Foreskin fibroblast (primary cell): ENCODE measurements around the genes OR7G2, DNMT1 and S1PR2.

DNA sequence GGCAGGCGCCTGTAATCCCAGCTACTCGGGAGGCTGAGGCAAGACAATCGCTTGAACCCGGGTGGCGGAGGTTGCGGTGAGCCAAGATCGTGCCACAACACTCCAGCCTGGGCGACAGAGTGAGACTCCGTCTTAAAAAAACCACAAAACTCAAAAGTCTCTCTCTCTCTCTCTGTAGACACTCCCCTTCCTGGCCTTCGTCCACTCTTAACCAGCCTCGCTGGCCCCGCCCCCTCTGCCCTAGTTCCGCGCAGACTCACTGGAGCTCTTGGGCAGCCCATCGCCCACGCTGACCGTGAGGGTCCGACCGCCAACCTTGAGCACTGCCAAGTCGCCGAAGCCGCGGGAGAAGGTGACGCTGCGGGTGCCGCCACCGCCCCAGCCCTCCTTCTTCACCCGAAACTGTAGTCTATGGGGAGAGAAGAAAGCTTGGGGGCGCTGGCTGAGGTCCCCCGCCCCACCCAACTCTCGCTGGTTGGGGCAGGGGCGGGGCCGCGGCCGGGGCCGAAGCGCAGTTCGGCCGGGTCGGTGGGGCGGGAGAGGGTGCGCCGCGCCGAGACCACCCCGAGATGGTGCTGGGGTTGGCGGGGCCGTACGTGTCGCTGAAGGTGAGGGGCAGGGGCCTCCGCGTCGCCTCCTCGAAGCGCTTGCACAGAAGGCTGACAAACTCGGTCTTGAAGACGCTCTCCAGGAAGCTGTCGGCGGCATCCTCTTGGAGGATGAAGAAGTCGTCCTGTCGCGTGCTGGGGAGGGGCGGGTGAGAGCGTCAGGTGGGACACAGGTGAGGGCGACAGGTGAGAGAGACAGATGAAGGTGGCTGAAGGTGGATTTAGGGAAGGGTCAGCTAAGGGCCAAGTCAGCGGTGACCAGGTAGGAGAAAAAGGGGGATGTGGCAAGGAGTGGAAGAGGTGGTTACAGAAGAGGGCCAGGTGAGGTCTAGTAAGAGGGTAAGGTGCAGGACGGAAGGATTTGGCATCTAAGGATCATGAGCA, 12.5 kb upstream of the ZNF414 start:
- RRBS: no CpG with 5 or more reads among the region's 67 CpGs

- RRBS: no CpG with 5 or more reads among the region's 22 CpGs
These were observed 7.8 kb downstream of the NFILZ start for GRCh38 chr19:8638170-8638708.

GRCh38 chr19:8671032-8671731, 27.4 kb downstream of the ACTL9 start:
- RRBS: no CpG with 5 or more reads among the region's 11 CpGs

DNA sequence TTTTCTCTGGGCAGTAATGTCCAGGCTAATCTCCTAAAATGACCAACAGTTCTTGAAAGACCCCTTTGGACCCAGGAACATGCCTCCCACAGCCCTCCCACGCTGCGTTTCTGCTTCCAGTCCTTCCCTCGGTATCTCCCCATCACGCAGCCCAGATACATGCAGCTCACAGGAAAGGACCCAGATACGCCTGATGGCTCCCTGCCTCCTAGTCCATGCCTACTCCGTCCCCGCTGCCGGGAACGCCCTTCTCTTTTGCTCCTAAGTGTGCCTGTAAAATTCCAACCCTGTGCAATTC, 77.5 kb upstream of the OR1M1 start:
- RRBS: no CpG with 5 or more reads among the region's 9 CpGs

- RRBS: no CpG with 5 or more reads among the region's 5 CpGs
These were observed 36.5 kb upstream of the OR1M1 start for GRCh38 chr19:9050294-9050876.

- RRBS: no CpG with 5 or more reads among the region's 9 CpGs
These were observed at the start of gene OR7G2 for GRCh38 chr19:9107231-9107823. TSS of gene OR7G2 (minus strand) at chr19:9107475.

GRCh38 chr19:9660464-9661476, 14.1 kb downstream of the ZNF562 start:
- RRBS: no CpG with 5 or more reads among the region's 9 CpGs

DNA sequence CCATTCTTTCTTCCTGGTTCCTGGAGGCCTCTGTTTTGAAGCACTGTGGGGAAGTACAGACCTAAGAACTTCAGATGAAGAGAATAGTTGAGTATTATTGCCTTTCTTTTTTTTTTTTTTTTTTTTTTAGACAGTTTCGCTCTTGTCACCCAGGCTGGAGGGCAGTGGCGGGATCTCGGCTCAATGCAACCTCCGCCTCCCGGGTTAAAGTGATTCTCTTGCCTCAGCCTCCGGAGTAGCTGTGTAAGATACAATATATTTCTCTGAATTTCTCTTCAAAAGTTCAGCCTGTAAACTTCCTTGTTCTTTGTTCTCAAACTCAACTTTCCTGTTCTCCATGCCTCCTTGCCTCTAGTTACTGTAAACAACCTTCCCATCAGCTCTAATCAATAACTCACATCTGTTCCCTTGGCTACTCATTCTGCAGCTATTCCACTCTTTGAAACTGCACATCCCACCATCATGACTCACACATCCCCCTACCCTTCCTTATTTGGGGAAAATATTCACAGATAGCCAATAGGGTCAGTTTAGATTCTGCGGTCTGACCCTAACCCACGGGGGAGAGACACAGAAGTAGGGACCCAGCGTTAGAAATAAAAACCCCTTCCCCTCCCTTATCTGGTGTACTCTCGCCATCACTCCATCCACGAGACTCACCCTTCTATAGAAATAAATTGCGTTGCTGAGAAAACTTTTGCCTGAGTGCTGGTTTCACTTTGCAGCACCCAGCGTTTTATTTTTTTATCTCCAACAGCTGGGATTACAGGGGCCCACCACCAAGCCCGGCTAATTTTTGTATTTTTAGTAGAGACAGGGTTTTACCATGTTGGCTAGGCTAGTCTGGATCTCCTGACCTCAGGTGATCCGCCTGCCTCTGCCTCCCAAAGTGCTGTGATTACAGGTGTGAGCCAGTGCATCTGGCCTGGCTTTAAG, 2.0 kb downstream of the ZNF562 start:
- RRBS: no CpG with 5 or more reads among the region's 15 CpGs

DNA sequence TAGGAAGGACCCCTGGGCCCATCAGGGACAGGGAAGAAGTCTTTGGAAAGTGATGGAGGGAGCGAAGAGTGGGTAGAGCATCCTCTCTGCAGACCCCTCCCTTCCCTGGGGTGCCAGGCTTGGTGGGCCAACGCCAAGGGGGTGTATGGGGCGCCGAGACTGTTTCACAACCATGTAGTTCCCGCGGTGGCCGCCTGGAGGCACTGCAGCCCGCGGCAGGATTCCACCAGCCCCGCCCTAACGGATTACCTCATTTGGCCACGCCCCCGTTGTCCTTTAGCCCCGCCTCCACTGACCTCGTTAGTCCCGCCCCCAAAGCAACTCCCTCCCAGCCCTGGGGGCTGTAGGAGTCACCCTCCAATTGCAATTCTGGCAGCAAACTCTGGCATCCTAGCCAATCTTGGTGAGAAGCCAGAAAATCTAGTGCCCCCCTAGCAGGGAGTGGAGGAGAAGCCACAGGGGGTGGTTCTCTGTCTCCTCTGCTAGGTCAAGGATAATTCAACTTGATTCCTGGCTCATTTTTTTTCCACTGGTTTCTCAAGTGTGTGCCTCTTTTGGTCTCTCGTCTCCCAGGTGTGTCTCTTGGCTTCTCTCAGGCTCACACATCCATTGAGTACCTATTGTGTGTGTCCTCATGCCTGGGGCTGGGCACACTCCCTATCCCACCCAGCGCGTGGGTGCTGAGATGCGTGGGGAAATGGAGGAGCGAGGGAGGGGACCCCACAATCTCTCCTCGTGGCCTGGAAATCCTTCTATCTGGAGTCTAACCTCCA, 2.1 kb downstream of the OLFM2 start:
- RRBS: no CpG with 5 or more reads among the region's 22 CpGs

- RRBS: no CpG with 5 or more reads among the region's 9 CpGs
These were observed 8.4 kb downstream of the COL5A3 start for GRCh38 chr19:10001805-10002475.

- RRBS: no CpG with 5 or more reads among the region's 15 CpGs
These were observed 1.6 kb downstream of the PPAN start for GRCh38 chr19:10107590-10108238.

DNA sequence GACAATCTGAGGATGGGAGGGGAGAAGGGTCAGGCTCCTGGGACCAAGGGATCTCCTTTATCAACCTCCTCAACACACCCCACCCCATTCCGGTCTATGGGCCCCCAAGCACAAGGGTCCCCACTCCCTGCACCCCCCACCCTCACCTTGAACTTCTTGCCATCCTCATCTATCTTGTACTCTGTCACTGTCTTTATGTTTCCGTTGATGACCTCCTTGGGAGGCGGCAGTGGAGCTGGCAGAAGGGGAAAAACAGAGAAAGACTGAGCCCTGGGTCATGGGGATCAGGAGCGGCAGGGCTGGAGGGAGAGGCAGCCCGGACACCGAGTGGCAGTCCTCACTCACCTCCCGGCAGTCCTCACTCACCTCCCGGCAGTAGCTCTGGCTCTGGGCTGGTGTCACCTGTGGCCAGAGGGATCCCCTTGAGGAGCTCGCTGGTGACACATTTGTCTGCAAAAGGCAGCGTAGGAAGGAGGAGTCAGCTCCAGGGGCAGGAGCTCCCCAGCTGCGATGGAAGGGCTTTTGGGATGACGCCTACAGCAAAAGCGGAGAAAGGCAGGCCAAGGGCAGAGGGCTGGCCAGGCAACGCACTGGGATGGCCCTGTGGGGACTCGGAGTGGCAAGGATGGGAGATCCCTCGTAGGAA, 854 bp downstream of the EIF3G start:
- RRBS: 83% methylated on average over 1 of the region's 16 CpGs

DNA sequence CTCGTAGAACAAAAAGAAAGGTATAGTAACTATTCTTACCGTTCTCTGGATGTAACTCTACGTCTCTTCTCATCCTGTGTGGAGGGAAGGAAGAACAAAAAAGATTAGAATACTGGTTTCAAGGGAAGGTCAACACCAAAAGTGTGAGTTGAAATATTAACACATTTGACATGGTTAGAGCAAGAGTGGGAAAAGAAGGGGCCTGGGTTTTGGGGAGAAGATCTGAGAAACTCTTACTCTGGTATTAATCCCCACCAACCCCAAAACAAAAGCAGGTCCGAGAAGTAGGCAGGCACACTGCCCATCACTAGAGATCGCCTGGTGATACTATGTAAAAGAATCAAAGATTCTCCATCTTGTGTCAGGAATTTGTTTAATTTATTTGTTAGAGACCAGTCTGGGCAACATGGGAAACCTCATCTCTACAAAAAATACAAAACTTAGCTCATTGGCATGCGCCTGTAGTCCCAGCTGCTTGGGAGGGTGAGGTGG, 20.9 kb downstream of the DNMT1 start:
- RRBS: no CpG with 5 or more reads among the region's 6 CpGs

DNA sequence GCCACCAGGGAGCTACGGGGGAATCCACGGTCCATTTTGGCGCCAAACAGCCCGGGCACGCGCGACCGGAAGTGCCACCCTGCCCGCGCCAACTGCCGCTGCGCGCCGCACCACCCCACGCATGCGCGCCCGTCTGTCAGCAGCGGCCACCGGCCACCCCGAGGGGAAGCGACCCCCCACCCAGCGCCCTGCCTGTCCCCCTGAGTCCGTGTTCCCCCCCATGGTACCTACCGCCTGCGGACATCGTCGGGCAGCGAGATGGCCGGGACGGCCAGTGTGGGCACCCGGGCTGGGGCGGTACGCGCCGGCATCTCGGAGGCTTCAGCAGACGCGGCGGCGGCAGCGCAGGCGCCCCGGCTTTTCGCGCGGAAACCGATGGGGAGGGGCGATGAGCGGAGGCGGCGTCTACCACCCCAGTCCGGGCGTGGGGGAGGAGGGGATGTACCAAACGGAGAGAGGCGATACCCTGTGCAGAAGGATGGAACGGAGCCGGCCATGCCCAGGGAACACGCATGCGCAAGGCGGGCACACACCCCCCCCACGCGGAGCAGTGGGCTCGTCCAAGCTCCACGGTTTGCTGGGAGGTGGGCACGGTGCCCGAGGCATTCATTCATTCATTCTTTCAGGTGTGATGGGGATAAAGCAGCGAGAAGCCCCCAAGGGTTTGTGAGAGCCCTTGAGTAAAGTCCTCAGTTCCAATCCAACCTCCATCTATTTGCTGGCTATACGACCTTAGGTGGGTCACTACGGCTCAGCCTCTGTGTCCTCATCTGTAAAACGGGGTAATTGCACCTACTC, at the start of gene DNMT1:
Gene DNMT1, minus strand, starts transcription at position 365 of the 798 bp plus-strand sequence.
- RRBS: under 1% methylated on average over 45 of the region's 71 CpGs

- RRBS: 1% methylated on average over 37 of the region's 76 CpGs
These were observed at the start of gene S1PR2 for GRCh38 chr19:10230887-10231853. TSS of gene S1PR2 (minus strand) at chr19:10231331.

DNA sequence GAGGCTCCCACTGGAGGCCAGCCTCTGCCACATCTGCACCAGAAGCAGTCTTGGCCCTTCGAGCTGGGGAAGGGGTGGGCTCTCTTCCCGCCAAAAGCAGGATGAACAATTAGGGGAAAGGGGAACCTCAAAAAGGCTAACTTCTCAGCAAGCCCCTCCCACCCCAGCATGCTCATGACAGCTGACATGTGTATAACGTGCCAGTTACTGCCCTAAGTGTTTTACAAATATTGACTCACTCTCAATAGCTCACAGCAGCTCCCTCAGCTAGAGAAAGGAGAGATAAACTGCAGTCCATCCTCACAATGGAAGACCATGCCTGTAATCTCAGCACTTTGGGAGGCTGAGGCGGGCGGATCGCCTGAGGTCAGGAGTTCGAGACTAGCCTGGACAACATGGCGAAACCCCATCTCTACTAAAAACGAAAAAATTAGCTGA, 7.3 kb upstream of the S1PR2 start:
- RRBS: no CpG with 5 or more reads among the region's 9 CpGs

DNA sequence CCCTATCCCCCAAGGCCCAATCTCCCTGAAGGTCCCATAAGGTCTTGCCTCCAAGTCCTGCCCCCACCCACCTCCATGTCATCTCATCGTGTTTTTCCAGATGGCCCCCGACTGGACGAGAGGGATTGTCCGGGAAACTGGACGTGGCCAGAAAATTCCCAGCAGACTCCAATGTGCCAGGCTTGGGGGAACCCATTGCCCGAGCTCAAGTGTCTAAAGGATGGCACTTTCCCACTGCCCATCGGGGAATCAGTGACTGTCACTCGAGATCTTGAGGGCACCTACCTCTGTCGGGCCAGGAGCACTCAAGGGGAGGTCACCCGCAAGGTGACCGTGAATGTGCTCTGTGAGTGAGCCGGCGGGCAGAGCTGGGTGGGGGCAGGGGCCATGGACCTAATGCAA, 2.1 kb upstream of the ICAM4 start:
- RRBS: 62% methylated on average over 2 of the region's 13 CpGs

DNA sequence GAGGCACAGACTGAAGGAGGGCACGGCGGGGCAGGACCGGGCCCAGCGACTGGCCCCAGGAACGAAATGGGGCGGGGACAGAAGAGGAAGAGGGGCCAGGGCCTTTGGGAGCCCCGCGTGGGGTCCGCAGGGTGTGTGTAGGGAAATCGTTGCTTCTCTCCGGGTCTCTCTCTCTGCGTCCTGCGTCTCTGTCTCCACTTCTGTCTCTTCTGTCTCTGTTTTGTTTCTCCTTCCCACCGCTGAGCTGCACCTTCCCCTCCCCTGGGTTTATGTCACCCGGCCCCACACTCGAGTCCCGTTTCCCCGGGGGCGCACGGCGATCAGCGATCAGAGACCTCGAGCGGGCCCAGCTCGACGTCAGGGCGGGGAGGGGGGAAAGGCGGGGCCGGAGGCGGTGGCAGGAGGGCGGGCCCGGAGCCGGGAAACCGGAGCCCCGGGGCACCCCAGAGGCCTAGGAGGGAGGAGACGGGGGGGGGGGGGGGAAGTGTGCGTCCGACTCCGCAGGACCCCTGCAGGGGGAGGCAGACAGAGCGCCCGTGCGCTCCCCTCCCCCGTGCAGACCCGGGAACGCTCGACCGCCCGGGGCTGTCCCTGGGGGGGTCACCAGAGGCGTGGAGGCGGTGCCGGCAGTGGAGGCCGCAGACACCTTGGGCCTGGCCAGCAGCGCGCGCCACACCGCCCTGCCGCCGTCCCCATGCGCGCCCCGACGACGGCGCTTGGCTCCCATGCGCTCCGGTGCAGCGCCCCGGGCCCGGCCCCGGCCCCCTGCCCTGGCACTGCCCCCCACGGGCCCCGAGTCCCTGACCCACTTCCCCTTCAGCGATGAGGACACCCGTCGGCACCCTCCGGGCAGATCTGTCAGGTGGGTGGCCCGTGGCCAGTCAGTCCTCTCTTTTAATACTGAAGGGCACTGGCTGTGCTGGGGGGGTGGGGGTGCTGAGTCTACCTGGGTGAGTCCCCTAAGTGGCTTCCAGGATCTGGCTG, 11.7 kb downstream of the PDE4A start:
- RRBS: 8% methylated on average over 34 of the region's 77 CpGs

DNA sequence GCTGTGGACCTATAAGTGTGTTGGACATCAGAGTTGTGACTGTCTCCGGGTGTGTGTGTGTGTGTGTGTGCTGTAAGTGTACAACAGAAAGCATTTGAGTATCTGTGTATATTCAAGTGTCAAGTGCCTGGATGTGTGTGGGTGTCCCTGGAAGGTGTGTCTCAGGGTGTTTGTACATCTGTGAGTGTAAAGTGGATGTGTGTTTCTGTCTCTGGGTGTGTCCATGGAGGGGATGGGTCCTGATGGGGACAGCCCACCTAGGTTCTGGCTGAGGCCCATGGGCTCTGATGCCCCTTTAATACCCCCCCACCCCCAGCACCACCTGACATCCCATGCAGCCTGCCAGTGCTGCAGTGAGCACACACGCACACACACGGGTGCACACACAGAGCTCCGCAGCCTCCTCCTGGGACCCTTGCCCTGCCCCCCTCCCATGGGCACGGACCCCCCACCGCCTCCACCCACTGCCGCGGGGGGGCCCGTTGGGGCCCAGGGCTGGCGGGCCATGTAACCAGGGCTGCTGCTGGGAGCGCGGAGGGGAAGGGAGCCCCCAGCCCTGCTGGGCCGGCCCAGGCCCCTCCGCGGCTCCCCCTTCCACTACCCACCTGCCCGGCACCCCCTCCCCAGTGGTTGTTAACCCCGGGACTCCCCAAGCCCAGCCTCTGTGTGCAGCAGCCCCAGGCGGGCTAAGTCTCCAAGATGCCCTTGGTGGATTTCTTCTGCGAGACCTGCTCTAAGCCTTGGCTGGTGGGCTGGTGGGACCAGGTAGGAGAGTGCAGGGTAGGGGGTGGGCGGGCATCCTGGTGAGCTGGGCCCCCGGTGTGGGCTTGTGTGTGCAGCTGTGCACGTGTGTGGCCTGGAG, 32.5 kb downstream of the PDE4A start:
- RRBS: 6% methylated on average over 4 of the region's 22 CpGs

DNA sequence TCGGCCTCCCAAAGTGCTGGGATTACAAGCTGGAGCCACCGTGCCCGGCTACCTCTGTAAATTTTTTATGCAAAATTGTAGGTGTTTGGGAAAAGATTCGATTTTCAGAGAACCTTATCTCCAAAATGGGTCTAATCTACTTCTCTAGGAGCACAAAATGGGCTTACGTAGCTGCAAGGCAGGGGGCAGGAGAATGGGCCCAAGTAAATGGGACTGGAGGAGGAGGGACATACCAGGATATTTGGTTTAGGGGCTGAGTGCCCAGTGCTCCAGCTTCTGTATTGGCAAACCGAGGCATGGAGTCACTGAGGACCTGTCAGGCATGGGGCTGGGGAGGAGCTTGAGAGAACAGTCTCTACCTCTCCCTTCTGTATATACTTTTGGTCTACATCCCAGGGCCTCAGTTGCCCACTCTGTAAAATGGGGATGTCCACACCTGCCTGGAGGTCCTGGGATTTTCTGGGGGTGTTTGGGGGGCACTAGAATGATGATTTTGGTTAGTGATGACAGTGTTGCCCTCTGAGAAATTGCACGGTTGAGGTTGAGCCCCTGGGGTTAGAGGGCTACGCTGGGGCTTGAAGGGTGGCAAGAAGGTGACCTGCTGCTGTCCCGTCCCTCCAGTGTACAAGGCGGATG, 4.7 kb downstream of the ATG4D start:
- RRBS: no CpG with 5 or more reads among the region's 10 CpGs